NCI-H460 (cell line): ENCODE measurements around a stretch of chr19.

DNA sequence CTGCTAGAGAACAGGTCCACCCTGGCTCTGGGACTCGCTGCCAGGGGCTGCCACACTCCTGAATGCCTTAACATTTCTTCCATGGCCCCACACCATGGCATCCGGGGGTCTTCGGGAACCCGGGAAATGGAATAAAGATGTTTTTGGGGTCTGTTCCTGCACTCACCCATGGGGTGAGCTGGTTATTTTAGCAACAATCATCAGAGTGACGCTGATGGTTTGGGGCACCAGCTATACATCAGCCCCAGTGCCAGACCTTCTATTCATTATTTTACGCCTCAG lies 14.2 kb downstream of the HSH2D start:
RAMPAGE:
- cytosol, long total RNA = no peak
- long total RNA = no peak
- nucleus, long total RNA = no peak

DNA sequence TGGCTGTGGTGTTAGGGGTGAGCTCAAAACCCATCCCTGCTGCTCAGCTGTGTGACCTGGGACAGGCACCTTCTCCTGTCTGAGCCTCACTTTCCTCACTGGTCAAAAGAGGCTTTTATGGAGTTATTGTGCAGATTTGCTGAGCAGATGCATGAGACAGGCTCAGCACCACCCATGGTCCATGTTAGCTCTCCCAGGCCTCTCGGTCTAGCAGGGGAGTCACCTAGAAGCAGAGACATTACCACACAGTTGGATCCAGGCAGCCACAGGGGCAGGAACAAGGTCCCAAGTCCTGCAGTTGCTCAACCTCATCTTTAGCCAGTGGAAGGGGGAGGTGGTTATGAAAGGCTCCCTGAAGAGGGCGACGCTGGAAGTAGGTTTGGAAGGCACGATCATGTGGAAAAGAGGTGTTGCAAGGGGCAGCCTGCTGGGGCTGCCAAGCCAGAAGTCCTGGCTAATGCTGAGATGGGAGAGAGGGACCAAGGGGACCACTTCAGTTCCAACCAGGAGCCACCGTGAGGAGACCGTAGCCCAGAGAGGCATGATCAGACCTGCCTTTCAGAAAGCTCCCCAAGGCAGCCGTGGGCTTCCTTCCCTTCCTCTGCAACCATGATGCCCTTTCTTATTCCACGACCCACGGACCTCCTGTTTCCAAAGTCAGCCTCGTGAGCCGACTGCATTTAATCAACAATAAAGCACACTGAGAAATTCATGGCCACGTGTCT lies 2.4 kb downstream of the AP1M1 start:
RAMPAGE:
- cytosol, long total RNA = no peak
- long total RNA = no peak
- nucleus, long total RNA = no peak

DNA sequence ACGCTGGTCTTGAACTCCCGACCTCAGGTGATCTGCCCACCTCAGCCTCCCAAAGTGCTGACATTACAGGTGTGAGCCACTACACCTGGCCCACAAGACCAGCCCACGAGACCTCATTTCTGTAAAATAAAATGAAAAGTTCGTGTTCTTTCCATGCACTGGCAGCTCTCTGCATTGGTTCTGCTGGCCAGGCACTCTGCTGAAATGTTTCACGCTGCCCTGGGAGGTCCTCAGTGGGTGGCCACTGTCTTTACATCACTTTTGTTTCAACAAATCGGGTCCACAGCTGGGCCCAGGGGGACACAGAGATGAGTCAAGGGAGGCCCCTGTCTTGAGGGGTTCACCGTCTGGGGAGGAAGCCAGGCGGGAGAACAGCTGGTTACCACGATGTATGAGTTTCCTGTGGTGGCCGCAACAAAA lies 5.3 kb upstream of the KLF2 start:
RAMPAGE:
- cytosol, long total RNA = no peak
- long total RNA = no peak
- nucleus, long total RNA = no peak

DNA sequence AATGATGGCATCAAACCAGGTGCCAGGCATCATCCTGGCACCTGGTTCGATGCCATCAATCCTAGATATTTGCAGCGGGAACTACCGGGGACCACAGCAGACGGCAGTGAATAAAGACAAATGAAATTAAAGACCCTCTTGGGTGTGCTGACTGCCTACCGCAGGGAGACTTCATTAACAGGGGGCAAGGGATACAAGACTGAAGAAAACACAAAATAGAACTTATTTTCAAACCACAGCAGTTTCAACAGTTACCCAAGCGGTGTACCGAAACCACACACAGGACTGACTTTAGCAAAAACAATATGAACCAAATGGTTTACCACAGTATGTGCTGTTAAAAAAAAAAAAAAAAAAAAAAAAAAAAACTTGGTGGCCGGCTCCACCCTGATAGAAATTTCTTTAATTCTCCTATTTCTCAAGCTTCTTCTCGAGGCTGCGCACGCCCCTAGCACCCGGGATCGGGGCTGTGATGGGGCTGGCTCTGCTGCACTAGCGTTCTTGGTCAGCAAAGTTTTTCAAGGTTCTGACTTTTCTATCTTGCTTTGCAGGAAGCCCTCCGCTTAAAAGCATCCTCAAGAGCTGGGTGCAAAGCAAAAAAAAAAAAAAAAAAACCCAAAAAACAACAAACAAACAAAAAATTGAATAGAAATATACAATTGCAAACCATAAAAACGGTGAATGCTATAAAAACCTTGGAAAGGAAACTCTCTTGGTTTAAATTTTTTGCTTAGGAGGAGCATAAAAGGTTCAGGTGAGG lies 42.7 kb downstream of the KLF2 start:
RAMPAGE:
- cytosol, long total RNA = no peak
- long total RNA = no peak
- nucleus, long total RNA = no peak

GRCh38 chr19:16384330-16384818 lies 59.7 kb downstream of the KLF2 start:
RAMPAGE:
- cytosol, long total RNA = no peak
- long total RNA = no peak
- nucleus, long total RNA = no peak

GRCh38 chr19:16400915-16401685 lies 70.7 kb downstream of the EPS15L1 start:
RAMPAGE:
- cytosol, long total RNA = no peak
- long total RNA = no peak
- nucleus, long total RNA = no peak

GRCh38 chr19:16445000-16445937 lies 26.5 kb downstream of the EPS15L1 start:
RAMPAGE:
- cytosol, long total RNA = no peak
- long total RNA = no peak
- nucleus, long total RNA = no peak

DNA sequence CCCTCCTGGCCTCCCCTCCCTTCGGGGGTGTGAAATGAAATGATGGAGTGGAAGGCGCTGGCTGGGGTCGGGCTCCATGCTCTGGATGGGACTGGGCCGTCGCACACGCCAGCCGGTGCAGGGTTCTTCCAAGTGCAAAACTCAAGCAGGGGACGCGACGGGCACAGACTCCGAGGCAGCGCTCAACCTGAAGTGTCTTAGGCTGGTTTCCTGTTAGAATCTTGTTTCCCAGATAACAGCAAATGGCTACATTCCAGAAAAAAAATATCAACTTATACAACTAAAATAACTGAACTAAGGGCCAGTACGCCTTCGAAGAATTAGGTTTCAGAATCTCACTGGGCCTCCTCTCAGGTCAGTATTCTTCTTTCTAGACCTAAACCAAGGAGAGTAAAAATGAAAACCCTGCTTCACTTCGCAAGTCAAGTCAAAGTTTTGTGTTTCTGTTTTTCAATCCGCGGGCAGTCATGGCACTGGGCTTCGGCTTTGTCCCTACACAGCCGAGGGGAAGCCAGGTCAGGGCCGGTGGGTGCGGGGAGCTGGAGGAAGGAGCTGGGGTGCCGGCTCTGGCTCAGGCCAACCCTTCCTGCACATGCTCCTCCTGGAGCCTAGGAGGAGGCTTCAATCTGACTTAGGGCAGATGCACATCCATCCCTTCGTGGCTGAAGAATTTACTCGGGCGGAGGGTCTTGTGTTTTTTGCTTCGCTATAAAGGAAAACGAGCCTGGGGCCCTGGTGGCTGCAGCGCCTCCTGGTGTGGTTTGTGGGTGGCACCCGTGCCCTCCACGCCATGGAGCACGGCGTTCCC lies 22.2 kb downstream of the C19orf44 start:
RAMPAGE:
- cytosol, long total RNA = no peak
- long total RNA = no peak
- nucleus, long total RNA = no peak

DNA sequence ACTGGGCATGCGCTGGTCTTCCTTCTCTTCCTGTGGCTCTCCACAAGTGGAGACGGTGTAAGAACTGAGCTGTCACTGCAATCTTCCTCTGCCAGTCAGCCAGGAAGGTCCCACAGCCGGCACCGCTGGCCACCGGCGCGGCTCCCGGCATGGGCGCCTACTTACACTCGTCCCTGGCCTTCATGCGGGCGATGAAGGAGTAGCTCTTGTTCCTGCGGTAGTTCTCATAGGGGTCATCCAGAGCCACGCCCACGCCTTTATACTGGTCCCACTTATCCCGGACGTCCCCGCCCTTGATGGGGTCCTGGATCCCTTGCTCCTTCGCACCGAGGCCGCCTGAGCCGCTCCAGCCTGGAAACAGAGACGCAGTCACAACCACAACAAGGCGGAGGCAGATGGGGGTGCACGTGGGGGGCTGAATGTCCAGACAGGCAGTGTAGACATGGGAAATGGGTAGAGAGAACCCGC lies 22.8 kb downstream of the C19orf44 start:
RAMPAGE:
- cytosol, long total RNA = no peak
- long total RNA = no peak
- nucleus, long total RNA = no peak

DNA sequence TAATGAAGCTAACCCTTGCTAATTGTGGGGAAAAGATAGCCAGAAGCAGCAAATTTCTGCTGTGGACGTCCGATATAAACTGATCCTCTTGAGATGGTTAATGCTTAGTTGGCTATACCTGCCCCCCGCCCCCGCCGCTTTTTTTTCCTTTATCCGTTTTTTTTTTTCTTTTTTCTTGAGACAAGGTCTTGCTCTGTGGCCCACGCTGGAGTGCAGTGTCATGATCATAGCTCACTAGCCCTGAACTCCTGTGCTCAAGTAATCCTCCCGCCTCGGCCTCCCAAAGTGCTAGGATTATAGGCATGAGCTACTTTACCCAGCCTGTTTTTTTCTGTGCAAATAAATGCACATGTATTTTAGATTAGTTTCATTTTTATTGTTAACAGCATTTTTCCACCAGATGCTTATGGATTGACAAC lies 882 bp upstream of the CHERP start:
RAMPAGE:
- cytosol, long total RNA = no peak
- long total RNA = no peak
- nucleus, long total RNA = no peak

DNA sequence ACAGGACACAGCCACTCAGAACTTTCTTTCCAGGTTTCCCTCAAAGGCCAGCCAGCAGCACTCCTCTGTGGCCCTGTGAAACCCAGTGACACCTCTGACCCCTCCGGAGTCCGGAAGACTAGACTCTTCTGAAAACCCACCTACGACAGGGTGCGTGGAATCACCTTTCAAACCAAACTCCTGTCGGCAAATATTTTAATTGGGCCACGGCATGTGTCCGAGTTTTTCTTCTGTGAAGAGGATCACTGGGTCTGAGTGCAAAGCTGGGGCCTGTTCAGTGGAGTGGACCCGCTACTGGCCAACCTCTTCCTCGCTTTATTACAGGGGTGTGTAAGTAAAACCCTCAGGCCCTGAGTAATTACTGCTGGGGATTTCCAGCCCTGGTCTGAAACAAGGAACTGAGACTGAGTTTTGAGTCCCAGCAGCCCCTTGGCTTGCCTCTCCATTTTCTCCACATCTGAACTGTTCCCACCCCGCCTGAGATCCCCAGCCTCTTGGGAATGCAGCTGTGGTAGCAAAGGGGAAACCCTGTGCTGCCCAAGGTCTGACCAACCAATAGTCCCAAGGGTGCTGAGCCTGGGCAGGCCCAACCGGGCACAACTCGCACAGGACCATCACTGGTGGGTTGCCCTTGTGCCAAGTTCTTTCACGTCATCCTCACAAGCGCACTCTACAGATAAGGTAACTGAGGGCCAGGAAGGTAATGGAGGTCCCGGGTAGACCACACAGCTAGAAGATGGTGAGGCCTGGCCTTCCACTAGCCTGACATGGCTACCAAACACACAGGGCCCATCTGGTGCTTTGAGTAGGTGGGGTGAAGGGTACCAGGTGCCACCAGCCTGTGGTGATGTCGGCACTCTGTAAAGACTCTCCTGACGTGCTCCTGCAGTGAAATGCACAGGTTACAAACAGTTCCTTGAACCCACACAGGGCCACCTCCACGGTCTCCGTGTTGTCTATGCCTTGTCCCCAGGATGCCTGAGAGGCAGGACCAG lies 13.7 kb upstream of the SLC35E1 start:
RAMPAGE:
- cytosol, long total RNA = no peak
- long total RNA = no peak
- nucleus, long total RNA = no peak

GRCh38 chr19:16607786-16608141 lies 20.2 kb downstream of the MED26 start:
RAMPAGE:
- cytosol, long total RNA = no peak
- long total RNA = no peak
- nucleus, long total RNA = no peak

GRCh38 chr19:16624069-16624615 lies 3.9 kb downstream of the MED26 start:
RAMPAGE:
- cytosol, long total RNA = no peak
- long total RNA = no peak
- nucleus, long total RNA = no peak

GRCh38 chr19:16625286-16625960 lies 2.6 kb downstream of the MED26 start:
RAMPAGE:
- cytosol, long total RNA = no peak
- long total RNA = no peak
- nucleus, long total RNA = no peak

GRCh38 chr19:16890951-16891902 lies 2.4 kb downstream of the F2RL3 start:
RAMPAGE:
- cytosol, long total RNA = no peak
- long total RNA = no peak
- nucleus, long total RNA = no peak

GRCh38 chr19:16893158-16894158 lies 4.7 kb downstream of the F2RL3 start:
RAMPAGE:
- cytosol, long total RNA = no peak
- long total RNA = no peak
- nucleus, long total RNA = no peak

GRCh38 chr19:16944628-16945018 lies 55.8 kb downstream of the F2RL3 start:
RAMPAGE:
- cytosol, long total RNA = no peak
- long total RNA = no peak
- nucleus, long total RNA = no peak

DNA sequence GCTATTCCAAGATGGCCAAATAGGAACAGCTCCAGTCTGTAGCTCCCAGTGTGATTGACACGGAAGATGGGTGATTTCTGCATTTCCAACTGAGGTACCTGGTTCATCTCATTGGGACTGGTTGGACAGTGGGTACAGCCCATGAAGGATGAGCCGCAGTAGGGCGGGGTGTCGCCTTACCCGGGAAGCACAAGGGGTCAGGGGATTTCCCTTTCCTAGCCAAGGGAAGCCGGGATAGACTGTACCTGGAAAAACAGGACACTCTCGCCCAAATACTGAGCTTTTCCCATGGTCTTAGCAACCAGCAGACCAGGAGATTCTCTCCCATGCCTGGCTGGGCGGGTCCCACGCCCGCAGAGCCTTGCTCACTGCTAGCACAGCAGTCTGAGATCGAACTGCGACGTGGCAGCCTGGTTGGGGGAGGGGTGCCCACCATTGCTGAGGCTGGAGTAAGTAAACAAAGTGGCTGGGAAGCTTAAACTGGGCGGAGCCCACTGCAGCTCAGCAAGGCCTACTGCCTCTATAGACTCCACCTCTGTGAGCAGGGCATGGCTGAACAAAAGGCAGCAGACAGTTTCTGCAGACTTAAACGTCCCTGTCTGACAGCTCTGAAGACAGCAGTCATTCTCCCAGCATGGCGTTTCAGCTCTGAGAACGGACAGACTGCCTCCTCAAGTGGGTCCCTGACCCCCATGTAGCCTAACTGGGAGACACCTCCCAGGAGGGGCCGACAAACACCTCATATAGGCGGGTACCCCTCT lies 65.4 kb downstream of the CPAMD8 start:
RAMPAGE:
- cytosol, long total RNA = no peak
- long total RNA = no peak
- nucleus, long total RNA = no peak

DNA sequence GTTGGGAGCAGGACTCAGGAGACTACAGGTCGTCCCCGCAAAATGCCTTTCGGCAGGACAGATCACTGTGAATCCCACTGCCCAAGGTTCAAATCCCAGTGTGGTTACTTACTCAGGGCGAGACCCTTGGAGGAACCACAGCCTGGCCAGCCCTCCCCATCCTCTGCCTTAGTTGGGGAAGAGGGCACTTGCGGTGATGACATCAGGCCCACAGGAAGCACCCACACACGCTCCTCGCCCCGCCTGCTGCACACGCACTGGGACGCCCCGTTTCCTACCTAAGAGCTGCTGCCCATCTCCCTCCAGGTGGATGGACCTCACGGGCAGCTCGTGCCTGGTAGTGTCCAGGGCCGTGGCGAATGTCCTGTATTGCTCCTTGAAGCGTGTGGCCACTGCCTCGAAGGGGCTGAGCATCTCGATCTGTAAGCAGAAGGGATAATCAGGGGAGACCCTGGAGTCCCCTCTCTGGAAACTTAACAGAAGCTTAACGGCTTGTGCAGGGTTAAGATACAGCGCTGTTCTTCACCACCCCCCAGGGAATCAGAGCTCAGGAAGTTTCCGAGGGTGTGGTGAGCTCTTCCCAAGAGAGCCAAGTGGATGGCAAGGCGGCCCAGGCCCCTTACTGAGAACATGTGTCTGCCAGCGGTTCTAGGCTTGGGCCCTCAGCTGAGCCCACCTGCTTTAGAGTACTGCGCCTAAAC lies 19.5 kb downstream of the HAUS8 start:
RAMPAGE:
- cytosol, long total RNA = no peak
- long total RNA = no peak
- nucleus, long total RNA = no peak

GRCh38 chr19:17067551-17067857 lies 7.7 kb downstream of the HAUS8 start:
RAMPAGE:
- cytosol, long total RNA = no peak
- long total RNA = no peak
- nucleus, long total RNA = no peak